Measurements from ENCODE around the genes SLC25A17, ST13, XPNPEP3 and PMM1.

GRCh38 chr22:40694318-40695019, 15.2 kb downstream of the MCHR1 start:
- RRBS: no CpG with 5 or more reads among the region's 11 CpGs

DNA sequence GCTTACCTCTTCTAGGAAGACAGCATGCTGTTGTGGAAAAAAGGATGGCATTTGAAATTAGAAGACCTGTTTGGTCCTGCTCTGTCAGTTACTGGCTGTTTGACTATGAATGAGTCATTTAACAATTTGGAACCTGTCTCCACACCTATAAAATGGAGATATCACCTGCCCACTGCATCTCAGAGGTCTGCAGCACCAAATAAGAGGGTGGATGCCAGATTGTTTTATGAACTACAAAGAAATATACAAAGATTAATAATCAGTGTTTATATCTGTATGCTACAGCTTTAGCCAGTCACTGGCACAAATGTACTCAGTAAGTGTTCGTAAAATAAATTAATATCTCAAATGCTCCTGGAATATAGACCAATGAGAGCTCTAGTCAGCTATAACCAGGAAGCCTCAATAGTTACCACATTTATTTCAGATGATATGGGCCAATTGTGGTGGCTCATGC, 60.7 kb downstream of the SLC25A17 start:
- RRBS: no CpG with 5 or more reads among the region's 1 CpG

DNA sequence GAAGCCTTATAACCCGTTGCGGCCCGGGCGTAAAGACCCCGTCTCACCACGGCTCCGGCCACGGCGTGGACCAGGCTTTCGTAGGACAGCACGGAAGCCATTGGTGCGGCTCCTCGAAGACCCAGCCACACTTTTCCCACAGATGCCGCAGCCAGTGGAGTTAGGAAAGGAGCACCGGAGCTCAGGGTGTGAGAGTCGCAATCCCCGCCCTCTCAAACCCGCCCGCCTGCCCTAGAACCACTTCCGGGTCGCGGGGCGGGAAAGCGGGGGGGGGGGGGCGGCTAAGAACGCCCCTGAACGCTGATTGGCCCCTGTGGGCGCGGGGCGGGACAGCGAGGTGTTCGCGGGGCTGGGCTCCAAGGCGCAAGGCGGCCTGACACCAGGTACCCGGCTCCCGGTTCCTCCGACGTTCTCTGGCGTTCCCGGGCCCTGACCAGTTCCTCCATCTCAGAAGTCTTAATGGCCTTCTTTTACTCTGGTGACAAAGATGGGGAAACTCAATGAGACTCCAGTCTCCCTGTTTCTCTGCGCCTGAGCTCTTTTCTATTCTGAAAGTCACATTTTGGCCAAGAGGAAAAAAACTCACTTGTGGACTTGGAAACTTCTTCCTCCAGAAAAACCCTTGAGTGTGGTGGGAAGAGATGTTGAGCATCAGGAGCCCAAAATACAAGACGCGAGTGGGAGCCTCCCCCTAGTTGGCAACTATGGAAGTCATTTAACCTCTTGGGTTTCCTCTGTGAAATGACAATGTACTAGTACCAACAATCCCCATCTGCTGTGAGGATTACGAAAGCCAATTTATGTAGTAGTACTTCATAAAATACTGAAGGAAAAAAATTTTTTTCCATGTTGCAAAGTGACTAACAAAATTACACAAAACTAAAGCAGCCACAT, at the start of gene SLC25A17:
Gene SLC25A17, minus strand, starts transcription at position 199 of the 894 bp plus-strand sequence.
- RRBS: 2% methylated on average over 7 of the region's 45 CpGs

DNA sequence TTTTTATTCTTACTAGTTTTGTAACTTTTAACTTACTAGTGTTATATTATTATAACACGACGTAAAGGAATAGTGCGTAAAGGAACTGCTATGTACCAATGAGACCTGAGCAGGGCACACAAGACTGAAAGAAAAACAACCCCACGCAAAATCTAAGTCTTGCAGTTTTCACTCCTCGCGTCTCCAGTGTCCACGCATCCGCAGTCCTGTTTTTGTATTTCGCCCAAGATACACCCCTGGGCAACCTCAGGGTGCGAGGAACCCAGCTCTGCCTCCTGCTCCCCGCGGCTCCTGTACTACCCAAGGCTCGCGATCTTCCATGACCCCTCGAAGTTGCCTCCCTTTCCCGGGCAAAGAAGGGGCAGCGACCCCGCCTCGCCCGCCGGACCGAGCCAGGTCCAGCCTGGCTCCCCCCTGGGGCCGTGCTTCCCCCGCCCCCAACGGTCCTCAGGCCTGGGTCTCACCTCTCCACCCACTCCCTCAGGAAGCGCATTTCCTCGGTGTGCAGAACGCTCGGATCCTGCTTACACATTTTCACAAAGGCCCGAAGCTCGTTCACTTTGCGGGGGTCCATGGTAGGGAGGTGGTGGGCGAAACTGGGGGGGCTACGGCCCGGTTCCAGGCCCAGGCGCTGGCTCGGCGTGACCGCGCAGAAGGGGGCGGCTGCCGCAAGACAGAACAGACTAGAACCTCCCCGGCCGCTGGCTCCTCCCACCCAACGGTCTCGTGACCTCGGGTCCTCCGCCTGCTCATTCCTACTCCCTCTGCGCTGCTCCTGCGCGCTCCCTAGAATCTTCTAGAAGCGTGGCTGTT, at the start of gene ST13:
Gene ST13, minus strand, starts transcription at position 673 of the 813 bp plus-strand sequence.
- RRBS: under 1% methylated on average over 7 of the region's 52 CpGs

GRCh38 chr22:40856780-40857851, at the start of gene XPNPEP3:
Gene XPNPEP3, plus strand, starts transcription at chr22:40857148.
- RRBS: under 1% methylated on average over 12 of the region's 59 CpGs

GRCh38 chr22:40951521-40952249, 507 bp downstream of the RBX1 start:
- RRBS: no CpG with 5 or more reads among the region's 37 CpGs

DNA sequence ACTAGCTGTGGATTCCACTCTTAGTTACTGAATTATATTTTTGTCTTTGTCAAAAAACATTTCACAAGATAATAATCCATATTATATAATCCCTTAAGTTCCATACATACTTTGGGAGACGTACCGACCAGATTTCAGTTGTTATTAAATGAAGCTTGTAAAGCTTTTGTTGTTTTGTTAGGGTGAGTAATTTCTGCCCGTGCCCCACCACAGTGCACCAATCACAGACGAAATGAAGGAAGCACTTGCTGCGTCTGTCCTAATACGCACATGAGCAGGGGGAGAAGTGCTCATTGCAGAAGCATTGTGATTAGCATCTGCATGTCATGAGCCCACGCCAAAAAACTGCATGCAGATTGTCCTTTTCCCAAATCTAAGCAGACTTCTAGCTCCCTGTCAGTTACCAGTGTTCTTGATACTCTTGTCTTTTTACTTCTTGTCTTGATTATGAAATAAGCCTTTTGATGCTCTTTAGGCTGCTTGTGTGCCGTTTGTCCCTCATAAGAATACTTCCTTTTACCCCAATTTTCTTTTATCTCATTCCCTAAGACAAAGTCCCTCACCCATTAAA, 15.5 kb downstream of the RBX1 start:
- RRBS: no CpG with 5 or more reads among the region's 8 CpGs

DNA sequence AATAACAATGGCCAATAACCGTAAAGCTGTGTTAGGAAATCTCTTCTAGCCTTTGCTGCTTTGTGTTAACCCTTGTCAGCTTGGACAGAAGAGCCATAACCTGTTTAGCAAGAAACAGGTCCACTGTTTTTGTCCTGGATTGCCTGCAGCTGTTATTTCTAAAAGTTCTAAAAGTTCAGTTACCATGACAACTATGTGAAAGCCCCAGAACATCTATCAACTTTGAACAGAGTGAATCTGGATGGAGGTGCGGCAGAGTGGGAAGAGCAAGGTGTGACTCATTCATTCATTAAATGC, 50.5 kb downstream of the RBX1 start:
- RRBS: no CpG with 5 or more reads among the region's 2 CpGs

GRCh38 chr22:41020881-41021454, 69.8 kb downstream of the RBX1 start:
- RRBS: no CpG with 5 or more reads among the region's 15 CpGs

DNA sequence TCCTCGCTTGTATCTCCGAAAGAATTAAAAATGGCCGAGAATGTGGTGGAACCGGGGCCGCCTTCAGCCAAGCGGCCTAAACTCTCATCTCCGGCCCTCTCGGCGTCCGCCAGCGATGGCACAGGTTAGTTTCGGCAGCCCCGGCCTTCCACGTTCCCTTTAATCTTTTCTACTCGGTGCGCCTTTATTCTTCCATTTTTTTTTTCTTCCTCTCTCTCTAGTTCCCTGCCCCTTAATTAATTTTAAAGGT, 508 bp downstream of the EP300 start:
- RRBS: 4% methylated on average over 11 of the region's 16 CpGs

- RRBS: no CpG with 5 or more reads among the region's 3 CpGs
Observed at GRCh38 chr22:41118730-41119038, 26.3 kb downstream of the EP300 start.

DNA sequence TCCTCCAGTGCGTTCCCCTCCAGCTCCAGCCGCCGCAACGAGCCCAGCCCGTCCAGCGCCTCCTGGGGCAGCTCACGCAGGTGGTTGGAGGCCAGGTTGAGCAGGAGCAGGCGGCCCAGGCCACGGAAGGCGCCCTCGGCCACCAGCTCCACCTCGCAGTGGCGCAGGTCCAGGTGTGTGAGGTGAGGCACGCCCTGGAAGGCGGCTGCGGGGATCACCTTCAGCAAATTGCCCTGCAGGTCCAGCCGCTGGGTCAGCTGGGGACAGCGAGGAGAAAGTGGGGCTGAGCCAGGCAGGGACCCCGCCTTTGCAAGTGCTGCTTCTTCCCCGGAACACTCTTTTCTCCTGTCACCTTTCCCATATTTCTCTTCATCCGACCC, 2.1 kb downstream of the CHADL start:
- RRBS: no CpG with 5 or more reads among the region's 21 CpGs

DNA sequence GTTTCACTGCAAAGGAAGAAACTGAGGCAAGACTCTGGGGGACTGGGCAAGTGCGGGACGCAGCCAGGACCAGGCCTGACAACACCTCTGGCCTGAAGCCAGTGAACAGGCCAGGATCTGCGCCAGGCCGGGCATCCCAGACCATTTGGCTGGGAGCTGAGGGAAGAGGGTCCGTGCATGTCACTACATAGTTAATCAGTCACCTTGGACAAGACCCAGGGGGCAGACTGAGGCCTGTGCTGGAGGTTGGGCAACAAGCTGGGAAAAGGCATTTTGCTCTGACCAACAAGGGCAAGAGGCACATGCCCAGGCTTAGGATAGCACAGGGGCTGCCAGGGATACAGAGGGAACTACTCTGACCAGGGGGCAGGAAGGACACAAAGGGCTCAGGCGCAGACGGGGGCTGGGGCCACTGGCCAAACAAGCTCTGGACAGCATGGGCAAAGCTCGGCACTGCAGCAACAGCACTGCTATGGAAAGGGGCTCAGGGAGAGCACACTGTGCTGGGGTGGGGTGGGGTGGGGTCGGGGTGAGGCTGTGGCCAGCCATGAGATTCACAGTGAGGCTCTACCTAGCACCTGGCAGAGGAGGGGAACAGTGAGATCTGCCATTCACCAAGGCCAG, 7.1 kb upstream of the CHADL start:
- RRBS: no CpG with 5 or more reads among the region's 9 CpGs

- RRBS: no CpG with 5 or more reads among the region's 5 CpGs
Observed at GRCh38 chr22:41274166-41274883, 11.7 kb downstream of the RANGAP1 start.

DNA sequence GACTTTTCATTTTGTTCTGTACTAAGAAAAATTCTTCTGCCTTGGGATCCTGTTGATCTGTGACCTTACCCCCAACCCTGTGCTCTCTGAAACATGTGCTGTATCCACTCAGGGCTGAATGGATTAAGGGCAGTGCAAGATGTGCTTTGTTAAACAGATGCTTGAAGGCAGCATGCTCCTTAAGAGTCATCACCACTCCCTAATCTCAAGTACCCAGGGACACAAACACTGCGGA, 6.1 kb upstream of the ZC3H7B start:
- RRBS: no CpG with 5 or more reads among the region's 1 CpG

DNA sequence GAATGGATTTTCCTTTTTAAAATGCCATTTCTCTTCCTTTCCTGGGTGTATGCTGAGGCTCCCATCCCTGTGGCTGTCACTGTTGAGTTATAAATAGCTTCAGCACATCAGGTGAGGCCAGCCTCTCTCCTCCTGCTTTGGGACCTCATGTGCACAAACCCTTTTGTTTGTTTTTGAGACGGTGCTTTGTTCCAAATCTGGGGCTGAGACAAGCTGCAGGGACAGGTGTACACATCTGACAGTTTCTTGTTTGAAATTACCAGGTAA, 1.4 kb downstream of the TEF start:
- RRBS: no CpG with 5 or more reads among the region's 1 CpG

- RRBS: no CpG with 5 or more reads among the region's 27 CpGs
Observed at GRCh38 chr22:41435608-41436859, 10.6 kb downstream of the TOB2 start.

GRCh38 chr22:41438758-41439260, 7.8 kb downstream of the TOB2 start:
- RRBS: 47% methylated on average over 2 of the region's 4 CpGs

DNA sequence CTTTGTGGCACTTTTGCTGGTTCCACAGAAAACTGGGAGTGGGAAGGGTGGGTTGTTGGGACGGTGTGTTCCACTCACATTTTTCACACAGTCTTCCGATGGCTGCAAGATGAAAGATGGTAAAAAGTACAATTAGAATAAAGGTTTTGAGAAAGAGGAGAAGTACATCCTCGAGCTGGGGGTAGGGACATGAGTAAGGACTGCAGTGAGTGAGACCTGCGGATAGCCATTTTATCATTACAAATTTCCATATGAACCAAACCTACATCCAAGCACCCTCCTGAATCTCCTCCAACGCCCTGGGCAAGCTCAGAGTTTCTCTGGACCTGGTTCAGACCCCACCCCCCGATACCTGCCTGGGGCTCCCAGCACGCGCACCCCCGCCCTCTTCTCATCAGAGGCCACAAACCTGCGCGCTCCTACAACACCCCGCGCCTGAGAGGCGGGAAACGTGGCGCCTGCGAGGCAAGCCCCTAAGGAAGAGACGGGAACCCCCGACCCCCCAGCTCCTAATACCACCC, 386 bp downstream of the PHF5A start:
- RRBS: no CpG with 5 or more reads among the region's 19 CpGs

- RRBS: under 1% methylated on average over 5 of the region's 56 CpGs
Observed at GRCh38 chr22:41589668-41590433, at the start of gene PMM1. Gene PMM1, minus strand, starts transcription at chr22:41589840.